Measurements from ENCODE around the genes BLTP3A and TAF11.

- PRO-cap, 2 experiments = no peak in any of the 2 experiments
Observed at GRCh38 chr6:34596755-34597603, 40.9 kb upstream of the SPDEF start.

GRCh38 chr6:34624971-34625640, 69.0 kb upstream of the SPDEF start:
- PRO-cap, 2 experiments = no peak in any of the 2 experiments

DNA sequence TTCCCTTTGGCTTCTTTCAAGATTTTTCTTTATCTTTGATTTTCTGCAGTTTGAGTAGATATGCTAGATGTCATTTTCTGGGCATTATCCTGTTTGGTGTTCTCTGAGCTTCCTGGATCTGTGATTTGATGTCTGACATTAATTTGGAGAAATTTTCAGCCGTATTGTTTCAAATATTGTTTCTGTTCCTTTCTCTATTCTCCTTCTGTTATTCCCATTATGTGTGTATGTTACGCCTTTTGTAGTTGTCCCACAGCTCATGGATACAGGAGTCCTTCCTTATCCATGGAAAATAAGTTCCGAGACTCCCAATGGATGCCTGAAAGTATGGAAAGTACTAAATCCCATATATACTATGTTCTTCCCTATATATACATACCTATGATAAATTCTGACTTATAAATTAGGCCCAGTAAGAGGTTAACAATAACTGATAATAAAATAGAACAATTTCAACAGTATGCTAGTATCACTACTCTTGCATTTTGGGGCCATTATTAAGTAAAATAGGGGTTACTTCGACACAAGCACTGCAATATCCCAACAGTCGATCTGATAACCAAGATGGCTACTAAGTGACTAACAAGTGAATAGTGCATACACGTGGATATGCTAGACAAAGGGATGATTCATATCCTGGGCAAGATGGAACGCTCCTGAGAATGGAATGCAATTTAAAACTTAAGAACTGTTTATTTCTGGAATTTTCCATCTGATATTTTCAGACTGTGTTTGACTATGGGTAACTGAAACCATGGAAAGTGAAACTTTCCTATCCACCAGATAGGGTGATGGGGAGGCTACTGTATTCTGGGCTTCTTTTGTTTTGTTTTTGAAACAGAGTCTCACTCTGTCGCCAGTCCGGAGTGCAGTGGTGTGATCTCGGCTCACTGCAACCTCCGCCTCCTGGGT, 66.7 kb downstream of the ILRUN start:
- PRO-cap, 2 experiments = no peak in any of the 2 experiments

- PRO-cap, 2 experiments = no peak in any of the 2 experiments
Observed at GRCh38 chr6:34773268-34773835, 16.0 kb downstream of the SNRPC start.

- PRO-cap, 2 experiments = peak in 1 of 2 experiments; most common plus-strand start chr6:34792108 (in 1); most common minus-strand start chr6:34791994 (in 1)
Observed at GRCh38 chr6:34791696-34792630, at the start of gene BLTP3A. Gene BLTP3A, plus strand, starts transcription at chr6:34792083.

- PRO-cap, 2 experiments = peak in 1 of 2 experiments; most common plus-strand start chr6:34888130 (in 1); most common minus-strand start chr6:34888042 (in 1)
Observed at GRCh38 chr6:34887577-34888713, at the start of gene TAF11. Gene TAF11, minus strand, starts transcription at chr6:34888042.

- PRO-cap, 2 experiments = no peak in any of the 2 experiments
Observed at GRCh38 chr6:34888714-34888871, 462 bp upstream of the ANKS1A start.

DNA sequence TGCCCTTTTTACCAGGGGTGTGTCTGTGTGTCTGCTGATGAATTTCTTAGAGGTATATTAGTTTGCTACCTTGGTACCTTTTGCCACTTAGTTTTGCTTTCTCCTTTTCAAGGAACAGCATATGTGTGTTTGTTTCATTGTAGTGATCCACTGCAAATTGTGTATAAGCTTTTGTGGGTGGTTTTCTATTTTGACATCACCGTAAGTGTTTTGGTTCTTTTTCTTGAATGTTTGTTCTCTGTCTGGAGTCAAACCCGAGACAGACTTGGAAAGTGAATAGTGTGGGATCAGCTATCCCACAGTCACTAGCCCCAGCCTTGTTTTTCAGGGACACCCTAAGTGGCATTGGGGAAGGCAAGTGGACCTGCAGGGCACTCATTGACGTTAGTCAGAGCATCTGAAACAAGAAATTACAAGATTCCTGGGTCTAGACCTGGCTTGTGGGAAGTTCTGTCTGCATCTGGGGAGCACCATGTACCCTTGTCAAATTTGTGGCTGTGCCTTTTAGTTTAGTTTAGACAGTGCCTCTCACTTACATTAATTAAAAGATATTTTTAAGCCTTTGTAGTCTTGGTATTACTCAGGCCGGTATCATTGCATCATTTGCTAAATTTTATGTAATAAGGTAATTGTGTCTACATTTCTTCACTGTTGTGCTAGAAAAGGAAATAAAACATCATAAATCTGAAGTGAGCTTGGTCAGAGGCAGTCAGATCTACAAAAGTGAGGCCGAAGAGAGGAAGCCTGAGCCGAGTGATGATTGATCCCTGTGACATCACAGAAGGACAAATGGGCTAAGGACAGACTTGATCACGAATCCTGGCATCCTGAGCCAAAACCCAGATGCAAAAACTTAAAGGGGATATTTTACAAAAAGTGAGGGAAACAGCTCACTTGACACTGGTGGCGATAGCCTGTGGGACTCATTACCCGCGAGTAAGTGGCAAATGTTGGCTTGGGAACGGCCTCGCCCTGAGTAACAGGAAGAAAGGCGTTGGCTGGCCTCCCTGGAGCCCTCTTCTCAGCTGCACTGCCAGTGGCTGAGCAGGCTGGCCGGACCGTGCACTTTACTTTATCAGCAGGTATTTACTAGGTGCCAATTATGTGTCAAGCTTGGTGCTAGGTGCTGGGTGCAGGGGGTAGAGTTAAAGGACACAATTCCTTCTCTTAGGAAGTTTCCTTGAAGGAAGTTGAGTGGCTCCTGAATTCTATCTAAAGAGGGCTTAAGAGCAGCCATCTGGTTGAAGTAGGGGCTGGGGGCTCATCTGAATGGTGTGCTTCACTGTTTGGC, 106.6 kb downstream of the TCP11 start:
- PRO-cap, 2 experiments = peak in 1 of 2 experiments; most common plus-strand start position 687 of the sequence (in 1)

- PRO-cap, 2 experiments = peak in 1 of 2 experiments; most common minus-strand start chr6:35044549 (in 1)
Observed at GRCh38 chr6:35044055-35044793, 96.9 kb downstream of the TCP11 start.

DNA sequence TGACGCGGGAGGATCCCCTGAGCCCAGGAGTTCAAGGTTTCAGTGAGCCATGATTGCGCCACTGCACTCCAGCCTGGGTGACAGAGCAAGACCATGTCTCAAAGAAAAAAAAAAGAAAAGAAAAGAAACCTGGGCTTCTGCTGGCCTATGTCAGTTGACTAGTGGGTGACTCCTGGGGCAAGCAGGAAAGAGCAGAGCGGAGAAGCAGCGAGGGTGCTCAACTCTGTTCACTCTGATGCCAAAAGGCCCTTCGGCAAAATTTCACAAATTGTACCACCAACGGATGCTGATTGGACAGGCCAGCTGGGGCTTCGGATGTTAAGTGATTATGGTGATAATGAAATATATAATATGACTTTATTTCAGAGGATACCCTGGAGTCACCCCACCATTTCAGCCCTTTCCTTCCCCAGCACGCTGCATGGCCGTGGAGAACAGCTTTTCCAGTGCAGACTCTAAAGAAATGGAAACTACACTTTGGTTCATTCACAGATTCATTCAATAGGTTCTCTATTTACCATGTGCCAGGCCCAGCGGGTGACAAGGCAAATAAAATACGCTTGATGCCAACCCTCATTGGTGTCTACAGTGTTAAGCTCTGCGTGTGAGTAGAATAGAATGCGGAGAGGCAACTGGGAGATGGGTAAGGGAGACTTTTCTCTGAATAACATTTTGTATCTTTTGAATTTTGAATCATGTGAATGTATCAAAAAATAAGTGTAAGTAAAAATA, 89.9 kb downstream of the TCP11 start:
- PRO-cap, 2 experiments = peak in 1 of 2 experiments; most common minus-strand start position 457 of the sequence (in 1)

DNA sequence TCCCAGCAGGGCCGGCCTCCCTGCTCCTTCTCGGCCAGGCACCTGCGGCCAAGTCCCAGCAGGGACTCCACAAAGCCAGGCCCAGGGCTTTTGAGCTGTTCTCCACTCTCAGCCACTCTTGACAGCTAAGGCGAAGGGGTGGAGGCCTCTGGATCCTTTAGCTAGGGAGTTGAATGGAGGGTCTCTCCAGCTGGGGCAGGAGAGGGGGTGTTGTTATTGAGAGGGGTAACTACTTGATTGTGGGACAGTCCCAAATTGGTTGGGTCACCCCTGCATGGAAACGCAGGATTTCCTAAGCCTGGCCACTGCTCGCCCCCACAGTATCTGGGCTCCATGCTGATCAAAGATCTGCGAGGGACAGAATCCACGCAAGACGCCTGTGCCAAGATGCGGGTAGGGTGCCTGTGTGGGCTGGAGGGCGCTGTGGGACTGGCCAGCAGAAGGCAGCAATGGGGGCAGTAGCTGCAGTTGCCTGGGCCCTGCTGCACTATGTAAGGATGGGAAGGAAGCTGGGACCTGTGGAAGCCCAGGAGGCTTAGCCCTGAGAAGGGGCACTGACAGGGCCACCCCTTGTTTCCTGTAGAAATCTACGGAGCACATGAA, 58.2 kb downstream of the TCP11 start:
- PRO-cap, 2 experiments = no peak in any of the 2 experiments

GRCh38 chr6:35311541-35312202, 14.1 kb downstream of the DEF6 start:
- PRO-cap, 2 experiments = no peak in any of the 2 experiments

- PRO-cap, 2 experiments = no peak in any of the 2 experiments
Observed at GRCh38 chr6:35359327-35359911, 17.1 kb downstream of the PPARD start.

- PRO-cap, 2 experiments = no peak in any of the 2 experiments
Observed at GRCh38 chr6:35360808-35361405, 18.5 kb downstream of the PPARD start.

DNA sequence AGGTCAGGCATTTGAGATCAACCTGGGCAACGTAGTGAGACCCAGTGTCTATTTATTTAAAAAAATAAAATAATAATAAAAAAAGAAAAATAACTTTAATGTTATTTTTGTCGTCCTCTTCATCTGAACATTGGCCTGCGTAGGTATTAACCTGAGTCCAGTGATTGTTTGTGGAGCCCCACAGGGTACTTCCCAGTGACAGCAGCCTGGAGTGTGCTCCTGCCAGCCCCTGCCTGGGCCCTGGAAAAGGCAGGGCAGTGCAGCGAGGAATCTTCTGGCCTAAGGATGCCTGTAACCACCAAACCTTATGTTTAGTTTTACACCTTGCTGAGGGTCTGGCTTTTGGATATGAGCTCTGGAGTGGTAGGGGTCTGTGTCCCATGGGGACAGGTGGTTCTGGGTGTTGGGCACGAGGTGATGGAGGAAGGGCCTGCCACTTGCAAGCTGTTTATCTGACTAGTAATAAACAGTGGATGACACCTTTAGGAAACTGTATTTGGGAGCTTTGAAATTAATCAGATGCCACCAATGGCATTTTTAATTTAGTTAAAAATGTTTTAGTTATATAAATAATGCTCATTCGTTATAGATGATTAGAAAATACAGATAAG, 19.2 kb downstream of the PPARD start:
- PRO-cap, 2 experiments = no peak in any of the 2 experiments

DNA sequence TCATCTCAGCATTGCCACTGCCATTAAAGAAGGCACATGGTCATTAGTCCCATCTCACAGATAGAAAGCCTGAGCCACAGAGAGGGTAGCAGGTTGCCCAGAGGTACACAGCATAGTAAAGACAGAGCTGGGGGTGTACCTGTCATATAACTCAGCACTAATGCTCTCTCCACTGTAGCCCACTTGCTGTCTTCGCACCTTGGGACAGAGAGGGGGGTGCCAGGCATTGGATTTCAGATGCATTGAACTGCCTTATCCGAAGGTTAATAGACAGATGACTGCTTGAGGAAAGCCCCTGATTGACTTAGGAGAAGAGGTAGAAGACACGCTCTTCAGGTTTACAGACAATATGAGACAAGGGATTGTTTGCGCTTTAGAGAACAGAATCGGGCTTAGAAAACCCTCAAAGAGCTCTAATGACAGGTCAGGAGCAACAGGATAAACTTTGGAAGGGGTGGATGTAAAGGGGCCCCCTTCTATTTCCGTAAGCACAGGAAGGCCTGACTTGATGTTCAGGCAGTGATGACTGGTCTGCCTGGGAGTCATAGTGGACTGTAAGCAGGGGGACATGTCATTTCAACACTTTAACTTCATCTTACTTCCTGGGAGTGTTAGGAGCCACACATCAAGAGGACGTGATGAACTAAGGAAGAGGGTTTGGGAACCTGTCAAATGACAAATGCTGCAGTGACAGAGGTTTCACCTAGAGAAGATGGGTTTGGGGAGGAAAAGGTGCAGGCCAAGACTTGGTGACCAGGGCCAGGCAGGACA, 52.7 kb downstream of the PPARD start:
- PRO-cap, 2 experiments = no peak in any of the 2 experiments

GRCh38 chr6:35480824-35481522, 12.8 kb downstream of the RPL10A start:
- PRO-cap, 2 experiments = no peak in any of the 2 experiments

- PRO-cap, 2 experiments = no peak in any of the 2 experiments
Observed at GRCh38 chr6:35489944-35490914, 6.7 kb downstream of the TEAD3 start.

DNA sequence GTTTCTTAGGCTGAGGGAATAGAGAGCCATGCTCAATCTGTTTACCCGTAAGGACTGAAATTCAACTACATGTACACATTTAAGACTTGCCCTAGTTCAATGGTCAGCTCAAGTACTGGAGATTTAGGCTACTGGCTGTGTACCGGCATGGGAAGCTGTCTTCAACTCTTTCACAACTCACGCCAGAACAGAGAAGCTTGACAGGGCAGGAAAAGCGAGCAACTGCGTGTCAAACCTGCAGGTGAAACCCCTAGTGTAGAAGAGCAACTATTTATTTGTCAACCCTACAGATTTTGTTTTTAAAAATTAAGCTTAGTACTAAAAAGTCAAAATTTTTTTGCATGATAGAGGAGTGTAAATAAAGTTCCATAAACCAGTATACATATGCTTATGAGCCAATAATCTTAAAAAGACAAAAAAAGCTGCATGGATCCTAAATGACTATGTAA, 61.7 kb upstream of the TULP1 start:
- PRO-cap, 2 experiments = no peak in any of the 2 experiments

DNA sequence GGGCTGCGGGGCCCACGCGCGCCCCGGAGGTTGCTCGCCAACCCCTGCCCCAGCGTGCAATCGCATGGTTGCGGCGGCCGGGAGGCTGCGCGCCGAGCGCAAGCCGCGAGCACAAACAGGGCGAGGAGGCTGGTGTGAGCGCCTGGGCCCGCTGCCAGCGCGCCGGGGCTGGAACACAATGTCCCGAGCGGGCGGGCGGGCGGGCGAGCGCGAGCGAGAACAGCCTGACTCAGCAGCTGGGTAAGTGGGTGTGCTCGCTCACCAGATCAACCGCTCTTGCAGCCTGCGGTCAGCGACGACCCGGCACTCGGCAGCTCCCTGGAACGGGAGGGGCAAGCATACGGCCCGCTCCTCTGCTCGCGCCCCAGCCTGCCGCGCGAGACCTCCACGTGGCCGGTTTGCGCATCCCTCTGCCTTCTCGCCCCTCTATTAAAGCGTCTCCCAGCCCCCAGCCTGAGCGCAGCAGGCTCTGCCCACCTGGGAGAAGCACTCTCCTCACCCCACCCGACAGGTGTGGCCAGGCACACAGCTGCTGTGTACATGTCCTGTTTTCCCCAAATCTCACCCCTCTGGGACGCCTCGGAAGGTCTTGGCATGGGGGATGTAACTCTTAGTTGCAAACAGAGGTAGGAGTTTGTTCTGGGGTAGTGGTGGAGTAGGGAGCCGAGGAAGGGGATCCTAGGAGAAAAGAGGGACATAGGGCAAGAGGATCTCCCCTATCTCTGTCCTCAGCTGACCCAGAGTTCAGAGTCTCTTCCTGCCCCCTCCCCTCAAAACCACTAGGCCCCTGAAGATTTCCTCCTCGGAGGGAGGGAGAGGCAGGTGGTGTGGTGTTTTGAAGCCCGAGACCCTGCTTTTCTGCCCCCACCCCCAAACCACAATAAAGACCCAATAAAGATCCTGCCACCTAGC, 8.6 kb upstream of the ARMC12 start:
- PRO-cap, 2 experiments = peak in 1 of 2 experiments; most common plus-strand start position 273 of the sequence (in 1); most common minus-strand start position 278 of the sequence (in 1)

All from cerebral cortex (tissue), 2 donors.